Islet of Langerhans (tissue), 1 donor: Measurements from ENCODE around the genes NRROS and NCBP2.

DNA sequence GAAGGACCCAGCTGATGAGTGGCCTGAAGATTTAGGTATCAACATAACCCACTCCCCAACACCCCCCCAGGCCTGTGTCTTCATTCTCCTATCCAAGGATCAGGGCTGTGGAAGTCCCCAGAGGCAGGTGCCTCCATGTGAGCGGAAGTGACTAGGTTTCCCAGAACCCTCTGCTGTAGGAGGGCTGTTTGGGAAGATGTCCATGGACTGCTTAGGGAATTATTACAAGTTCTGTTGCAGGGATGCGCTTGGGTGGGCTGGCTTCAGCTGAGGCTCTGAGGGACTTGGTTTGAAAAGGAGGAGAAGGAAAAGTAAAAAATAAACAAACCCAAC lies 12.0 kb upstream of the APOD start:
- RRBS = no CpG with 5 or more reads among the region's 2 CpGs

- RRBS = 88% methylated on average over 1 of the region's 18 CpGs
Measured at GRCh38 chr3:195689369-195690095, 31.2 kb upstream of the MUC20 start.

DNA sequence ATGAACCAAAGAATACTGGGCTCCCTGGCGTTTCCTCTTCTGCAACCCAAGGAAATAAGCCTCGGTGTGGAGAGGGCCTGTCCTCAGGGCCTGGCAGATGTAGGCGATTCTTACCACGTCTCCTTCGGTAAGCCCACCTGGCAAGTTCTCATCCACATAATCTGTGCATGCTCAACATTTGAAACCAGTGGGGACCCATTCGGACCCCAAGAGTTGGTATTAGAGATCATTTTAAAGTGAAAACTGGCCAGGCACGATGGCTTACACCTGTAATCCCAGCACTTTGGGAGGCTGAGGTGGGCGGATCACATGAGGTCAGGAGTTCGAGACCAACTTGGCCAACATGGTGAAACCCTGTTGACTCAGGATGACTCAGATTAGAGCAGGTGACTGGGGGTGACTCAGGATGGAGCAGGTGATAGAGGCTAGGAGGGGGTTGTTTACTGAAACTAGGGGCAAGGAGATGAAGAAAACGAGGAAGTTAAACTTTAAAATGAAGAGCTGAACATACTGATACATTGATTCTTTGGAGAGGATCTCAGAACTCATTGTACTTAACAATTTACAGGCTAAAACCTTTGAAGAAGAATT lies 4.9 kb upstream of the MUC20 start:
- RRBS = no CpG with 5 or more reads among the region's 10 CpGs

- RRBS = no CpG with 5 or more reads among the region's 12 CpGs
Measured at GRCh38 chr3:195823223-195823682, 11.5 kb upstream of the MUC4 start.

- RRBS = 33% methylated on average over 5 of the region's 22 CpGs
Measured at GRCh38 chr3:195829437-195830180, 17.9 kb upstream of the MUC4 start.

- RRBS = no CpG with 5 or more reads among the region's 12 CpGs
Measured at GRCh38 chr3:195839538-195840062, 27.9 kb upstream of the MUC4 start.

GRCh38 chr3:195942718-195943244 lies 34.4 kb upstream of the TNK2 start:
- RRBS = no CpG with 5 or more reads among the region's 6 CpGs

GRCh38 chr3:196142113-196142912 lies 60.4 kb upstream of the TFRC start:
- RRBS = no CpG with 5 or more reads among the region's 16 CpGs

- RRBS = no CpG with 5 or more reads among the region's 2 CpGs
Measured at GRCh38 chr3:196292308-196292569, 4.7 kb upstream of the PCYT1A start.

DNA sequence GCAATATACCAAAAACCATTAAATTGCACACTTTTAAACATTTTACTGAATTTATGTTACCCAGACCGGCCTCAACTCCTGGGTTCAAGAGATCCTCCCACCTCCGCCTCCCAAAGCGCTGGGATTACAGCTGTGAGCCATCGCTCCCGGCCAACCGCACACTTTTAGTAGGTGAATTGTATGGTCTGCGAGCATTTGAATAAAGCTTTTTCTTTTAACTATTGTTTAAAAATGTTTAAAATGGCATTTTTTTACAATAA lies 1.9 kb downstream of the RNF168 start:
- RRBS = no CpG with 5 or more reads among the region's 7 CpGs

DNA sequence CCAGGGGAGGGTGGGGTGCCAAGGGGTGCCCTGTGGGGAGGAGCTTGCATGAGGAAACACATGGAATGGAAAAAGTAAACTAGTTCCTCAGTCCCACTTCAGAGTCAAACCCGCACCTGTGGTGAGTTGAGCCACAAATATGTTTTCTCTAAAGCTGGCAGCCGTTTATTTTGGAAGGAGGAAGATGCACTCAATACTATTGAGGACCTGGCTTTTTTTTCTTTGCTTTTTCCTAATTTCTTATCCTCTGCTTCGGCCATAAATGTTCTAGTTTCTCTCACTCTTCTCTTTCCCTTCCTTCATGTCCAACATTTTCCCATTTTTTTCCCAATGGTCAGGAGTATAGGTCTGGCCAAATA lies 30.0 kb upstream of the NRROS start:
- RRBS = no CpG with 5 or more reads among the region's 3 CpGs

- RRBS = 4% methylated on average over 29 of the region's 64 CpGs
Measured at GRCh38 chr3:196639441-196640203, at the start of gene NRROS. Gene NRROS (plus strand): TSS chr3:196639694.

DNA sequence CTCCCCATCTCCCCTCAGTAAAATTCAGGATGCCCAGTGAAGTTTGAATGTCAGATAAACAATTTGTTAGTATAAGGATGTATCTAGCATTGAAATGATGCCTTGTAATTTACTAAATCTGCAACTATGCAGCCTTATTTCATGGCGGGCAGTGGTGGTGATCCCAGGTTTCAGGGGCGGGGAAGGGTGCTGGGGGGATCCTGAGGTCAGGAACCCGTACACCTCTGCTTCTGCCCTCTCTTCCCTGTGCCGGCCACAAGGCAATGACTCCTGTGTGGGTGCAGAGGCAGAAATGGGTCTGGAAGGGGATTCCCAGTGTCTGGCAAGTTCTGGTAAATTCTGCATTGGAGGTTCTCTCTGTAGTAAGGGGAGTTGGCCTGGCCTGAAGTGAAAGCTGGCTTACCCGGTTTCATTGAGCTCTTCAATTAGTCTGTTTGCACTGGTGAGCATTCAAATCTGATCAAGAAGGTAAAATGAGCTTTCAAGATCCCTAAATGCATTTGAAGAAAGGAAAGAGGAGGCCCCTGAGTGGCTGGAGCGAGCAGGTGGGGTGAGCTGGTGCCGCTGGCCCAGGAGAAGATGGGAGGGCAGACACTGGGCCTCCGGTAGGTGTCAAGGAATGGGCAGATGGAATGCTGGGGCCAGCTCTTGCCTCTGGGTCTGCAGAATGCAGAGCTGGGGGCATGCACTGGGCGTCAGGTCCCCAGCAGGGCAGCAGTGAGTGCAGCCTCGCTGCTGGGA lies 13.6 kb downstream of the NRROS start:
- RRBS = no CpG with 5 or more reads among the region's 10 CpGs

GRCh38 chr3:196654387-196654719 lies 14.9 kb downstream of the NRROS start:
- RRBS = no CpG with 5 or more reads among the region's 4 CpGs

- RRBS = no CpG with 5 or more reads among the region's 25 CpGs
Measured at GRCh38 chr3:196661235-196662002, 21.9 kb downstream of the NRROS start.

- RRBS = 4% methylated on average over 7 of the region's 23 CpGs
Measured at GRCh38 chr3:196711742-196712167, 295 bp downstream of the CEP19 start.

GRCh38 chr3:196885699-196886776 lies 18.3 kb downstream of the SENP5 start:
- RRBS = no CpG with 5 or more reads among the region's 14 CpGs

DNA sequence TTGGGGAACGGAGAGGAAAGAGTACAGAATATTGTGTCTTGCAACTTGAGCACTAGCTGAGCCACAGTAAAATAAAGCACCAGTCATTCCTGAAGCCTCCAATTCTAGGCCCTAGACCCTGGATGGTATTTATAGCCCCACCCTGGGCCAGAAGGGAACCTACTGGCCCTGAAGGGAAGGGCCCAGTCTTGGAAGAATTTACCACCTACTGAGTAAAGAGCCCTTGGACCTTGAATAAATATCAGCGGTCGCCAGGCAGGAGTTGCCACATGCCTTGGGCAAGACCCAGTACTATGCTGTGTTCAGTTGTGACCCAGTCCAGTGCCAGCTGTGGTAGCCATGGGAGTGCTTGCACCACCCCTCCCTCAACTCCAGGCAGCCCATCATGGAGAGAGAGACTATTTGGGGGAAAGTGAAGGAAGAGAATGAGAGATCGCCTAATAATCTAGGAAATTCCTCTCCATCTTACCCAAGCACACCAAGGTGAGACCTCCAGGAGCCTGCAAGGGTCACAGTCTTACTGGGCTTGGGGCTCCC lies 26.9 kb downstream of the NCBP2 start:
- RRBS = no CpG with 5 or more reads among the region's 4 CpGs

DNA sequence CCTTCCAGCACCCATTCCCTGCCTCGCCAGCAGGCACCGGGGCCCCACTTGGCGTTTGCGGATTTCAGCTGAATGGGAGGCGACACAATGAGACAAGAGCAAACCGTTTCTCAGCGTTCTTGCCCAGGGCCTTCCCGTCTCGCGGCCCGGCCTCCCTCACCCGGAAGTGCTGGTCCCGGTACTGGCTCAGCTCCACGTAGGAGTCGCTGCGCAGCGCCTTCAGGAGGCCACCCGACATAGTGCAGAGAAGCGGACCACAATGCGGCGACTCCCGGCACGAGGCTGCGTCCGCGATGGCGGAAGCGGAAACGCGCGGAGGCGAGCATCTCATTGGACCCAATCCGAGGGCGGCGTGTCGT lies at the start of gene NCBP2:
Gene NCBP2 (minus strand): TSS at position 263 of the 359 bp plus-strand sequence.
- RRBS = 2% methylated on average over 11 of the region's 36 CpGs

GRCh38 chr3:196942850-196943502 lies 502 bp downstream of the NCBP2AS2 start:
- RRBS = no CpG with 5 or more reads among the region's 39 CpGs